ENCODE data around the genes VAMP8 and GNLY.

DNA sequence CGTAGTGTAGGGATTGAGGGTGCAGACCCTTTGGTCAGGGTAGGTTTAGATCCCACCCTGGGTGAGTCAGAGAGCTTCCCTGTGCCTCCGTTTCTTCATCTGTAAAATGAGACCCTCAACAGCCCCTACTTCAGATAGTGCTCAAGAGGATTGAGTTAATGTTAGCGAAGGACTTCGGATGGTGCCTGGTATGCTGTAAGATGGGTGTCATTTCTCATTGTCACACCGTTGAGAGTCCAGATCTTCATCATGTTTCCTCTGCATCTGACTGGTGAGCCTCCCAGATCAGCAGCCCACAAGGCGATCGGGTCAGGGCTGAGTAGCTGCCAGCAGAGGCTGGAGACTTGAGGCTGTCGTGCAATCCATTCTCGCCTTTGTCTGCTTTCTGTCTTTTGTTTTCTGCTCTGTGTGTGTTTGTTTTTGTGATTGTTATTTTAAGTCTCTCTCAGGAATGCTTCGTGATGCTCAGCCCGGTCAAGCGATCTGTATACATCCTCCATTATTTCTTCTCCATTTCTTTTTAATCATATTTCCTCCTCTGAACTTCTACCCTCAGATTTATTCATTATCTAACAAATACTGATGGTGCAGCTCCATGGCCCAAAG is 95.9 kb downstream of the TGOLN2 start:
- RRBS, result no CpG with 5 or more reads among the region's 12 CpGs

DNA sequence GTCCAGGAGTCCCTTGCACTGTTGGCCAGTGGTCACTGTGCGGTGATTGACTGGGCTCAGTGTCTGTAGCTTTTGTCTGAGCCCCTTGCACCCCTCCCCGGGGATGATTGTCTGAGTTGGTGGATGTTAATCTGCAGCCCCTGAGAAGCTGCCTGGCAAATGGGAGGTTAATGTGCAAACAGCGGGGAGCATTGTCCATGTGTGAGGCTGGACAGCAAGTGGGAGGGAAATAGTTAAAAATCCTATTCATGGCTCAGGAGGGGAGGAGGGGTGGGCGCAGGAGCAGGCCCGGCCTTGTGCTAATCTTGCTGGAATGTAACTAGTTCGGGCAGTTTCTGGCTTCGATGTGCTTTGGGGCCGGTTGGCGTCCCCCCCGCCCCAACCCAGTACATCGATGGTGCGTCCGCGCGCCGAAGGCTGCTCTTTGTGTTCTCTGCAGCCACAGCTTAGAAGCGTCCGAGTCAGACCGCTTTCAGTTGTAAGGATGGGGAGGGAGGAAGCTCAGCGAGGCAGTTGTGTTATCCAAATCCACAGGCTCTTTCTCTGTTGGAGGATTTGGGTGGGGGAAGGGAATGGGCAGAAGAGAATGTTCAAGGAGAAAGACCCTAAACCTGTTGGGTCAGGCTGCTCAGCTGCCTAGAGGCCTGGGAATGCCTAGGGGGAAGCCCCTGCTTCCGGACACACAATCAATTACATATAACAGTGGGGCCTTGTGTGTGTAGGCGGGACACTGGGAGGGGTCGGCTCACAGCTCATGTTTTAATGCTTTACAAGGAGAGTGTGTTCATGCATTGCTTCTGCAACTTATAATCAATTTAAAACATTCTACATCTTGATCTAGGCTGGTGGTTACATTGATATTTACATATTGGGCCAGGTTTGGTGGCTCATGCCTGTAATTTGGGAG is 71.7 kb downstream of the TGOLN2 start:
- RRBS, result 2% methylated on average over 4 of the region's 23 CpGs

GRCh38 chr2:85265226-85265623 is 62.6 kb downstream of the TGOLN2 start:
- RRBS, result no CpG with 5 or more reads among the region's 6 CpGs

- RRBS, result 97% methylated on average over 4 of the region's 16 CpGs
These were observed 21.6 kb downstream of the TGOLN2 start for GRCh38 chr2:85306110-85306743.

DNA sequence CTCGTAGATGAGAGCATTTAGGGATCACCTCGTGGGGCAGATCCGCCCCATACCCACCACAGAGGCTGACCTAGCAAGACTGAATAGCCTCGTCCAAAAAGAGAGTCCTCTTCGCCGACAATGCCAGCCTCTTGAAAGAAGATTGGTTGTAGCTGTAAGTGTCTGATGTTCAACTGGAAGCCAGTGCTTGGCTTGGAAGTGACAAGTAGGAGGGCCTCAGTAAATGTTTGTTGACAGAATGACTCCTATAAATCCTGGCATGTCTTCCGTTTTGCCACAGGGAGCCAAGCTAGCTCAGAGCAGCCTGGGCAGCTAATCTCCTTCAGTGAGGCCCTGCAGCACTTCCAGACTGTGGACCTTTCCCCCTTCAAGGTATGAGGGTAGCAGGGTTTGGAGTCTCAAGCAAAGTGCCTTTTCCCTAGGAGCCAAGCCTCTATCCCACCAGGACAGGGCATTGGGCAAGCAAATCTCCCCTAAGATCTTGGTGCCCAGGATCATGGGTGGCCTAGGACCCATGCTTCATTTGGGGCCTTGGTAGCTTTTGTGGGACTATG is 15.0 kb downstream of the ELMOD3 start:
- RRBS, result no CpG with 5 or more reads among the region's 7 CpGs

DNA sequence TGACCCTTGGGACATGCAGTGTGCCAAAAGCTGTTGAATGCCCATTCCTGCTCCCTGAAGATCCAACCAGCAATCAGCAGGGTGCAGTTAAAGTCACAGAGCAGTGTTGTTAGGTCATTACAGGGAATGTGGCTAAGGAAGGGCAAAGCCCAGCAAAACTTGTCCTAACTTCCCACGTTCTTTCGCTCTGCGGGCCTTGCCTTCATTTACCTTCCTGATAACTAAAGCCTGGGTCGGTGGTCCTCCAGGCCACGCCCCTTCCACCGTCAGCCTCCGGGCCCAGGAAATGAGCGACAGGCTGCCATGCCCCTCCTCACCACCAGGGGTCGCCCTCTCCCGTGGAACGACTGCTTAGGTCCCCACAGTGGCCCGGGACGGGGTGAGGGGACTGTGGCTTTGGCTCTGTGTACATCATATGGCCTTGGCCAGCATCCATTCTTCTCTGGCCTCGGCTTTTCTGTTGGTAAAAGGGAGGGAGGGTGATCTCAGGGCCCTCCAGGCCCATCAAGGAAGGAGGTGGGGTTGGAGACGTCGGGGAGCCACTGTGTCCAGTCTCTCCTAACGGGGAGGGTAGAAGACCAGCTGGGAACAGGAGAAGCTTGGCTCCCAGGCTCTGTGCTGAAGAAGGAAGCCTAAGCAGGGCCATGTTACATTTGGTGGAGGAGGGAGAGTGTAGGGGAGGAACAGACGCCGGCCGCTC is 2.1 kb downstream of the SH2D6 start:
- RRBS, result 1% methylated on average over 5 of the region's 20 CpGs

DNA sequence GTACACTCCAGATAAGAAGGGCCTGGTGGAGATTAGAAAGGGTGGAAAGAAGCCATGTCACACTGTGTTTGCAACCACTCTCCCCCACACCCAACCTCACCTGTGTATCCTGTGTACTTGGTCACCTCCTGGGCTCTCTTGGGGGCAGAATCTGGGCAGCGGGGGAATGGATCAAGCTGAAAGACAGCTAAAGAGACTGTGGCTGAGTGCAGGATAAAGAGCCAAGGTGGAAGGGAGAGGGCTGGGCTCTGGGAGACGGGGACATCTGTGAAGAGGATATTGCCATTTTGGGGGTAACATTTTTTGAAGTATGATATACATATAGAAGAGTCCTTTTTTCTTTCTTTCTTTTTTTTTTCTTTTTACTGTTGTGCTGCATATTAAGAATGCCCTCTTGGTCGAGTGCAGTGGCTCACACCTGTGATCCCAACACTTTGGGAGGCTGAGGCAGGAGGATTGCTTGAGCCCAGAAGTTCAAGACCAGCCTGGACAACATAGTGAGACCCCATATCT is 3.4 kb downstream of the SH2D6 start:
- RRBS, result no CpG with 5 or more reads among the region's 3 CpGs

DNA sequence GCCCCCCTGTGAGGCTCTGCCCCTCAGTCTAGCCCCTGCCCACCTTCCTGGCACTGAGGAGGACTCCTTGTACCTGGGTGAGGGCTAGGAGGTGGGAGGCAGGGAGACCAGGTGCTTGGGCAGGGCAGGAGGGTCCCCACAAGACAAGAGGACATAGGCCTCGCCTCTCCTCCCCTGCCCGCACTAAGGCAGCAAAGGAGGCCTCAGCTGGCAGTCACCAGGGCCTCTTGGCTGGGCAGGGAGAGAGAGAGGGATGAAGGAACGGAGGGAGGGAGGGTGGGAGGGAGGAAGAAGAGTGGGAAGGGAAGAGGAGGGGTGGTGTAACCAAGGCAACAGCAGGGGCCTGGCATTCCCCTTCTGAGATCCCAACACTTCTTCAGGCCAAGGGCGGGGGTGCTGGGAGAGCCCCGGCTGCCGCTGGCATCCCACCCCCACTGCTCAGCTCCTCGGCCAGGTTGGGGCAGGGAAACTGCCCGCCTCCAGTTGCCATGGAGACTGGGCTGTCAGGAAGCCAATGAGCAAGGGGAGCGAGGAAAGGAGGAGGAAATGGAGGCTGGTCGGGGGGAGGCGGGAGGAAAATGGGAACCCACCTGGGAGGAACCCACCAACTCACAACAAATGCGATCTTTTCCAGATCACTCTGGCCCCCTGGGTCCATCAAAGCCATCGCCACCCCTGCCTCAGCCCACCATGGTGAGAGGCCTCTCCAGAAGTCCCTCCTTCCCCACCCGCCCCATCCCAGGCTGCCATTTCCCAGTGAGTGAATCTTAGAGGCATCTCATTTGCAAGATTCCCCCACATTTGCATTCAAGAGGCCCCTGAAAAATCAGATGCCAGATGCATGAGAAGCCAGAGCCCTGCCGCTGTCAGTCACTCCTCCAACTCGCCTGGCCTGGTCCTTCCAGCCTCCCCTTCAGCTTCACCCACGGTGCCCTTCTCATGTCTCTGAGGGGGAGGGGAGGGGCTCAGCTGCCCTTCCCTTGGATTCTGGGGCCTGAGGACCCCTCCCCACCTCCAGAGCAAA is 12.4 kb downstream of the SH2D6 start:
- RRBS, result no CpG with 5 or more reads among the region's 17 CpGs

- RRBS, result no CpG with 5 or more reads among the region's 2 CpGs
These were observed 2.0 kb downstream of the MAT2A start for GRCh38 chr2:85540870-85541561.

- RRBS, result no CpG with 5 or more reads among the region's 2 CpGs
These were observed 4.9 kb downstream of the MAT2A start for GRCh38 chr2:85543977-85544235.

DNA sequence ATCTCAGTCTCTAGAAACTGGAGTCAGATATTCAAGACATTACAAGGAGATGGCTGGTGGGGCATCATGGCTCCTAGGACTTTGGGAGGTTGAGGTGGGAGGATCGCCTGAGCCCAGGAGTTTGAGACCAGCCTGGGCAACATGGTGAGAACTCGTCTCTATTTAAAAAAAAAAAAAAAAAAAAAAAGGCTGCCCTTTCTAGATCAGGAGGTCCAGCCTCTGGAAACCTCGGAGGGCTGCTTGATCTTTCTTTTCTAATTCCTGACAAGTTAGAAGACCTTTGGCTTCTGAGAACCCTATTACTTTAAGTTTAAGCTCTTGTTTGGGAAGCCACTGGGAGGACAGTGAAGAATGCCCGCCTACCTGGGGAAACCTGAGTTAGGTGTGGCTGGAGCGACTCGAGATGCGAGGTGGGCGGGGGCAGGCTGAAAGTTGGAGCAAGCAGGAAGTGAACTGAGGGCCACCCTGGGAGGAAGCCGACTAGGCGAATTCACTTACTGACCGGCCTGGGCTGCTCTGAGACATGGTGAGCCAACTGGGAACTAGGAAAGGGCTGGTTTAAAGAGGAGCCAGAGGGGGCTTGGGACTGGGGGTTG is at the start of gene VAMP8:
Gene VAMP8, plus strand, starts transcription at position 463 of the 596 bp plus-strand sequence.
- RRBS, result no CpG with 5 or more reads among the region's 11 CpGs

GRCh38 chr2:85693947-85694684 is at the start of gene GNLY:
Gene GNLY, plus strand, starts transcription at chr2:85694358.
- RRBS, result no CpG with 5 or more reads among the region's 10 CpGs

DNA sequence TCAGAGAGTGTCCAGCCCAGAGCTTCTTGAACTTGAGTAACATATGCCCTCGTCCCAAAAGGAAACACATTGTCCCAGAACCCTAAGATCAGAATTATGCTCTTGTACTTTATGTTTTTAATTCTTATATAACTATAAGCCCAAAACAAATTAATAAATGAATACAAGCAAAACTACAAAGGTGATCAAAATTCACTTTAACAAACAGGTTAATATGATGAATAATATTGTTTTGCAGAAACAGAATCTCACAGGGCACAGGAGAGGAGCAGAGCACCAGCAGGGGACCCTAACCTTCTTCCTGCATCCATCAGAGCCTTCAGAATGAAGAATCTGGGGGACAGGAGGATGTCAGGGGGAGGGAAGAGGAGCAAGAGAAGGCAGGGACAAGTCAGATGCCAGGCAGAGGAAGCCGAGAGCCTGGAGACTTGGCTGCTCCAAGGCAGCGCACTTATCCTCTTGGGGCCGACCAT is 7.8 kb upstream of the ATOH8 start:
- RRBS, result no CpG with 5 or more reads among the region's 4 CpGs

GRCh38 chr2:85758070-85759443 is 4.8 kb downstream of the ATOH8 start:
- RRBS, result 95% methylated on average over 4 of the region's 25 CpGs

DNA sequence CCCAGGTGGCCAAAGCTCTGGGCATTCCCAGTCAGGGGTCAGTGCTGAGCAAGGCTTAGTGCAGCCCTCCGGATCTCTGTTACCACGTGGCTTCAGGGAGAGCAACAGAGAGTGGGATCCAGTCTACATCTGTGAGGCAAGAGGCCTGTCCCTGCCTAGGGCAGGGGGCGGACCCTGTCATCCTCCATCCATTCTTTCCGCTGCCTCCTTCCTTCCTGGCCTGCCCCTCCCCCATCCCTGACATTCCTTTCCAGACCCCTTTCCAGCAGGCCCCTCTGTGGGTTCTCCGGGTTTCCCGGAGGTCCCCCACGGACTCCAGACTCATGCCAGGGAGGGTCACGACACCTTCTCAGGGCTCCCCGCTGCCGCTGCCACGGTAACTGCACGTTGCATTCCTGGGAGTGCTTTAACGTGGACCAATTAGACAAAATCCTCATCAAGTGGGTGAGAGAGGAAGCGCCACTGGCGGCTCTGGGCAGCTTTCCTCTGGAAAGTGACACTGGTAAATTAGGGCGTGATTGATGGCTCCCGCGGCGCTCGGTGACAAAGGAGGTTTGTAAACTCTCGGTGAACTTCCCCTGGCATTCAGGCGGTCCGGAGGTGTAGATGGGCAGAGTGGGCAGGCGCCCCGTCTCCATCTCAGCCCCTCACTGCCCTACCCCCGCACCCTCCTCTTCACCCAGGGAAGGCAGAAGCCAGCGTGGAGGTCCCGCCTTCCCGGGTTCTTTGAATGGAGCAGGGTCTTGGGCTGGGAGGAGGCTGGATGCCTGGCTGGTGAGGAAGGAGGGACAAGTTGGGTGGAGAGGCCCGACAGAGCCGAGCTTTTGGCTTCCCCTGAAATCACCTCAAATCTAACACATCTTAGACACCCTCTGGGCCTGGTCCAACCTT is 11.5 kb downstream of the ATOH8 start:
- RRBS, result 89% methylated on average over 6 of the region's 31 CpGs

DNA sequence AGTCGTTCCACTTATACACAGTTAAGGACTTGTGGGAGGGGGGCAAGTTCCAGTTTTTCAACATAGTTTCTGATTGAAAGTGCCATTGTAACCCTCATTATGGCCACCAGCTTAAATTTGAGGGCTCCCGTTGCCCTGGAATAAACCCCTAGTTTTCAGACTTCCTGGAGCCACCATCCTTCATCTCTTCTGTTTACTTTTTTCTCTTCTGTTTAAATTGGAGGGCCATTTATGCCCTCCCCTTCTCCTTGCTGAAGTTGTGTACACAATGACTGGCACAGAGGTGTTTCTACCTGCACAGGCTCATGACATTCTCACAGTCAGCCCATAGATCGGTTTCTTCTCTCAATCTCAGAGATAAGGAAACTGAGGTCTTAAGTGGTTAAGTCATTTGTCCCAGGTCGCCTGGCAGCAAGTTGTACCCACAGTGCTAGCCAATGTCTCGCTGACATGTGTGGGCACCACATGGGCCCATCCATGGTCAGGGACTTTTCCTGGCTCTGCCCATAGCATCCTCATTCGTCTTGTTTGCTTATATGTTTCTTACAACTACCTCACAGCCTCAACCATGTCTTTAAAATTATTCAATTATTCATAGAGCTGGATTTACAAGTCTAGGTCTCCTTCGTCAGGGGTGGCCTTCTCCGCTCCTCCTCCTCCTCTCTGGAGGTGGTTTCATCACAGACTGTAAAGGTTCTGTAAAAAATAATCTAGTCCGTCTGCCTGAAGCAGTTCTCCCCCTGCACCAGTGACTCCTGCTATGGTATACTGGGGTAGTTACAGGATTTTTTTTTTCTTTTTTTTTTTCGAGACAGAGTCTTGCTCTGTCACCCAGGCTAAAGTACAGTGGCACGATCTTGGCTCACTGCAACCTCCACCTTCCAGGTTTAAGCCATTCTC is 66.3 kb upstream of the ST3GAL5 start:
- RRBS, result no CpG with 5 or more reads among the region's 11 CpGs

- RRBS, result no CpG with 5 or more reads among the region's 6 CpGs
These were observed 29.5 kb downstream of the PTCD3 start for GRCh38 chr2:86135423-86136079.

- RRBS, result 0% methylated on average over 5 of the region's 37 CpGs
These were observed 475 bp downstream of the IMMT start for GRCh38 chr2:86194670-86195303.

GRCh38 chr2:86201945-86202451 is 2.7 kb downstream of the MRPL35 start:
- RRBS, result no CpG with 5 or more reads among the region's 4 CpGs

DNA sequence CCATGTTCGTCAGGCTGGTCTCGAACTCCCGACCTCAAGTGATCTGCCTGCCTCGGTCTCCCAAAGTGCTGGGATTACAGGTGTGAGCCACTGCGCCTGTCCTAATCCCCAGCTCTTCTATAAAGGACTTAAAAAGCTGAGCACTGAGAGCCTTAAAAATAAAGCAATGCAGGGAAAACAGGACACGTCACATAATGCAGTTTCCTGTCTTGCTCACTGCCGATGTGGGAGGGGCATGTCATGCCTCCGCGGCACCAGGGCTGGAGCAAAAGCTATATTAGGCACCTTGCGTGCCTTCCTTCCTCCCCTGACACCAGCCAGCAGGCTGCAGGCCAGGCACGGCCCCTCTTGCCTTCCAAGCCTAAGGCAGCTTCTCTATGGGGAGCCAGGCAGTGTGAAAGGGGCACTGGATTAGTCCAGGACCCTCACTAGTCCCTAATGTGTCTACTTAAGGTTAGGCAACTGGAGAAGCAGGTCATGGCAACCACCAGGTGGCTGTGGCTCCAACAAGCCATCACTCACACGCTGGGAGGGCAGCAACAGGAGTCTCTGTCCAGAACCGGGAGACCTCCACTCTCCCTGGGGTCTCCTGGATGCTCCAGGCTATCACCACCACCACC is 26.3 kb downstream of the MRPL35 start:
- RRBS, result no CpG with 5 or more reads among the region's 13 CpGs

Data from HTR-8/SVneo (cell line).